A375 (cell line): ENCODE results near the genes PRKAR1B and CYP2W1.

- RAMPAGE, long total RNA: start-site peak on the minus strand at chr7:727254-727281, 42 and 23 reads in 2 replicates; start-site peak on the minus strand at chr7:727591-727693, 46 and 29 reads in 2 replicates
These were observed at the start of gene PRKAR1B for GRCh38 chr7:726835-727995. Gene PRKAR1B (minus strand): TSS chr7:727281.

GRCh38 chr7:774850-775525 lies 47.9 kb upstream of the PRKAR1B start:
- RAMPAGE, long total RNA: no peak

- RAMPAGE, long total RNA: no peak
These were observed 3.2 kb upstream of the GET4 start for GRCh38 chr7:873058-873706.

- RAMPAGE, long total RNA: no peak
These were observed 22.2 kb downstream of the GET4 start for GRCh38 chr7:898336-899234.

DNA sequence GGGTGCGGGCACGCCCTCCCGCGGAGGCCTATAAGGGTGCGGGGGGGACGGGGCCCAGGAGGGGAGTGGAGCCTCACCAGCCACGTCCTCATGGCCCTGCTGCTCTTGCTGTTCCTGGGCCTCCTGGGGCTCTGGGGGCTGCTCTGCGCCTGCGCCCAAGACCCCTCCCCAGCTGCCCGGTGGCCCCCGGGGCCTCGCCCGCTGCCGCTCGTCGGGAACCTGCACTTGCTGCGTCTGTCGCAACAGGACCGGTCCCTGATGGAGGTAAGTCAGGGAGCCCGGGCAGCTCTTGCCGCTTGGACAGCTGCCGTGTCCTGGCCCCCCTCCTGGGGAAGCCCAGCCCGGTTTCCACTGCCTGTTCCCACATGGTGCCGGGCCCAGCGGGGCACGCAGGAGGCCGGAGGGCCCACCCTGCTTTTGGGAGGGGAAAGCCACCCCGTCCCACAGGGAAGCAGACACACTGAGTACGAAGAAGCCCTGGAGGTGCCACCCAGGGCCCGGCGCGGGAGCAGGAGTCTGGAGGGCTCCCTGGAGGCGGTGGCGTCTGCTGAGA lies at the start of gene CYP2W1:
Gene CYP2W1 (plus strand): TSS at position 60 of the 553 bp plus-strand sequence.
- RAMPAGE, long total RNA: no peak

GRCh38 chr7:1024071-1024765 lies 20.1 kb upstream of the GPR146 start:
- RAMPAGE, long total RNA: no peak

- RAMPAGE, long total RNA: no peak
These were observed 11.5 kb downstream of the GPR146 start for GRCh38 chr7:1055544-1056610.

DNA sequence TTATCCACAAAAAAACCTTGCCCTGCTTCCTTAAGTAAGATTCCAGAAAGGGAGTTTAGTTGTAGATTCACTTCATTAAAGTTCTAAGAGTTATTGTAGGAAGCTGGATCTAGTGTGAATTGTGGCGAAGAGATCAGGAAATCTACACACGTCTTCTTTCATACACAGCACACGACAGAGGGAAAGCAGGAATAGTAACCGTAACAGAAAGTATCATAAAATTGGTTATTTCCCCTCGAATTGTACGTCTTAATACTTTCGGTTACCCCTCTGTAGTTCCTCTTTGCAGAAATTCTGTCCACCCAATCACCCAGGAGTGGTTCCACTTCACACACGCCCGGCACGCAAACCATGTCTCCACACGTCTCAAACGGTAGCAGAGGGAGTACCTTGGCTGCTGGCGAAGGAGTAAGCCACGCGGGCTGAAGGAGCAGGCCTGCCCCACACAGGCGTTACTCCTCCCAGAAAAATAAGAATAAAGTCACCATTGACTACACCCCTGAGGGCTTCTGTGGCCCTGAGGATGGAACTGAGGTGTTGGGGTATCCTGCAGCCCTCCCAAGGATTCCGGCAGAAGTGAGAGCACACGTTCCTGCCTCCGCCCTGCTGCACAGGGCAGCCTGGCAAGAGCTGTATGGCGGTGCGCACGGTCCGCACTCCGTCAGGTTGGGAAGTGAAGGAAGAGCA lies 17.9 kb downstream of the GPR146 start:
- RAMPAGE, long total RNA: no peak

- RAMPAGE, long total RNA: no peak
These were observed 2.7 kb upstream of the GPER1 start for GRCh38 chr7:1085237-1085616.

DNA sequence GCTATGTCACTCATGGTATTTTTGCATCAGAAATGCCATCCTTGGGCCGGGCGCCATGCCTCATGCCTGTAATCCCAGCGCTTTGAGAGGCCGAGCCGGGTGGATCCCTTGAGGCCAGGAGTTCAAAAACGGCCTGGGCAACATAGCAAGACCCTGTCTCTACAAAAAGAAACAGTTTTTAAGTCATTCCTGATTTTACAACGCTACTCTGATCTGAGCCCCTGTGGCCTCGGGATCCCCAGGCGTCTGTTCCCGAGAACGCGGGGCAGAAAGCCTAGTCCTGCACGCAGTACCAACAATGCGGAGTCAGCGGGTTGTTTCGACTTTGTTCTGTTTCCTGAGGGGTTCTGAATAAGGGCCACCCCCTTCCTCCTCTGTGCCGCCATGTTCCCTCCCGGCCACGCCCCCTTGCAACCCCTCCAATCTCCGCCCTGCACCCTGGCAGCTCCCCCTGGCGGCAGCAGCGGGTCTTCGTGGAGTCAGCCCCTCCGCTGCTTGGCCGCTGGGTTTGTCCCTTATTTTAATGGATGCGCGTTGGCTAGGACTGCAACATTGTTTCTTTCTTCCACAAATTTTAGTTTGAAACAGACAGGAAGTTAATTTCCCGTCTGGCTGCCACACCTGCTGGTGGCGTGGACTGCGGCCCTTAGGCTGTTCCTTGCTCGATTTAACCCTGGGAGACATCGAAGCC lies 9.8 kb upstream of the ZFAND2A start:
- RAMPAGE, long total RNA: no peak

DNA sequence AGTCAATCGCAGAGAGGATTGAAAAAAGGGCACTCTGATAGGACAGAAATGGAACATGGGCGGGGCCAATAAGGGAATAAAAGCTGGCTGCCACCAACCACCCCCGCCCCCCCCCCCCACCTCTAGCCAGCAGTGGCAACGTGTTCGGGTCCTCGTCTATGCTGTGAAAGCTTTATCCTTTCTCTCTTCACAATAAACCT lies 11.7 kb upstream of the ZFAND2A start:
- RAMPAGE, long total RNA: no peak

DNA sequence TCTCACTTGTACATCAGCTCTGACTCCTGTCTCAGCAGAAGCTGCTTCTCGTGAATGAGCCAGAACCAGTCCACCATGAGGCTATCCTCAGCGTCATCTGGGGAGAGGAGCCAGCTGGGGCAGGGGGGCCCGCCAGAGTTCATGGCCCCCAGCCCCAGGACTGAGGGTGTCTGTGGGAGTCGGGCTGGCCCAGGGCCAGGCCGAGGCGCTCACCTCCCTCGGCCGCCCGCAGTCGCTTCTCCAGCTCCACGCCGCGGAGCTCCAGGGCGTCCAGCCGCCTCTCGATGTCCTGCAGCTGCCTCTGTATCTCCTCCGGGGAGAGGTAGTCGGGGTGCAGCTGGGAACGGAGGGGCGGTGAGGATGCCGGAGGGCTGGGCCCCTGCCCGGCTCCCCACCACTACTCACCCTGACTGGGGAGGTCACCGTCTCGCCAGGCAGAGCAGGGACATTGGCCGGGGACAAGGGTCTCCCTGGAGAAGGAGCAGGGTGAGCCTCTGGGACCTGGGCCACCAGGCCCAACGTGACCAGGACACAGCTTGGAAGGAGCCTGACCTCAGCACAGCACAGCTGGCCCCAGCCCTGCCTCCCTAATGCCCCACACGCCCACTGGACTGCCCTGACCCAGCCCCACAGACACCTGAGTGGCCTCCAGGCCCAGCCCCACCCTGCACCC lies 21.2 kb downstream of the MICALL2 start:
- RAMPAGE, long total RNA: no peak

DNA sequence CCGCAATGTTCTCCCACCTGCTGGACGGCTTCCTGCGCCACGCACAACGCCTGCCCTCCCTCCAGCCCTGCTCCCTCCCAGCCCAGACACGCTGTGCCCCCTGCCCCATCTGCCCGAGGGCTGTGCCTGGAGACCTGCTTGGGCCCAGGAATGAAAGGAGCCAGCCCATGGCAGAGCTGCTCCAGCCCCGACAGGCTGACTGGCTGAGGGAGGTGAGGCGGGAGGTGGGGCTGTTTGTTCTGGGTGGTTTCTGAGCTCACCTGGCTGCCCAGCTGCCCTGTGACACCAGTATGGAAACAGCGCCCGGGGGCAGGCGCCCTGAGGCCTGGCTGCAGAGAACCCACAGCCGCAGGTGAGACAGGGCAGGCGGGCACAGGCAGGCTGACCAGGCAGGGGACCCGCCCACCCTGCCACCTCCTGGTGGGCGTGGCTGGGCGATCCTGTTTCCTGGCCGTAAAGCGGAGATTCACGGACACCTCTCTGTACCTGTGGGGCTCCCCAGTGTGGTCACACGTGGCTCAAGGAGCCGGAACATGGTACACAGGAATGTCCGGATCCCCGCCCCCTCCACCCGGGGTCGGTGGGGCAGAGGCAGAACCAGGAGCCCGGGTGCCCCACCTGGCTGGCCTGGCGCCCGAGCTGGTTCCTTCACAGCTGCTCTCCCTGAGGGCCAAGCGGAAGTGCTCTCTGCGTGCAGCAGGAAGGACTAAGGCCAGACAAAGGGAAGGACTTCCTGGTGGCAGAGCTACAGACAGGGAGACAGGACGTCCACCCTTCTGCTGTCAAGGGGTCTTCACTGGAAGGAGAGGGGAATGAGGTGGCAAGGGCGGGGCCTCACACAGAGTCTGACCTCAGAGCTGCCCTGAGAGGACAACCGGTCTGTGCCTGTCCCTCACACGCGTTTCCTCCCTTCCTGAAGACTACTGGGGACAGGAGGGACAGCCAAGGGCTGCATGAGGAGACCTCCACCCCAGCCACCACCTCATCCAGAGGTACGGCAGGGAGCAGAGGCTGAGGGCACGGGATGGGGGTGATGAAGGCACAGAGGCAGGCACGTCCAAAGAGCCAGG lies 3.9 kb downstream of the MICALL2 start:
- RAMPAGE, long total RNA: no peak

- RAMPAGE, long total RNA: no peak
These were observed 2.9 kb upstream of the TMEM184A start for GRCh38 chr7:1558724-1559393.

DNA sequence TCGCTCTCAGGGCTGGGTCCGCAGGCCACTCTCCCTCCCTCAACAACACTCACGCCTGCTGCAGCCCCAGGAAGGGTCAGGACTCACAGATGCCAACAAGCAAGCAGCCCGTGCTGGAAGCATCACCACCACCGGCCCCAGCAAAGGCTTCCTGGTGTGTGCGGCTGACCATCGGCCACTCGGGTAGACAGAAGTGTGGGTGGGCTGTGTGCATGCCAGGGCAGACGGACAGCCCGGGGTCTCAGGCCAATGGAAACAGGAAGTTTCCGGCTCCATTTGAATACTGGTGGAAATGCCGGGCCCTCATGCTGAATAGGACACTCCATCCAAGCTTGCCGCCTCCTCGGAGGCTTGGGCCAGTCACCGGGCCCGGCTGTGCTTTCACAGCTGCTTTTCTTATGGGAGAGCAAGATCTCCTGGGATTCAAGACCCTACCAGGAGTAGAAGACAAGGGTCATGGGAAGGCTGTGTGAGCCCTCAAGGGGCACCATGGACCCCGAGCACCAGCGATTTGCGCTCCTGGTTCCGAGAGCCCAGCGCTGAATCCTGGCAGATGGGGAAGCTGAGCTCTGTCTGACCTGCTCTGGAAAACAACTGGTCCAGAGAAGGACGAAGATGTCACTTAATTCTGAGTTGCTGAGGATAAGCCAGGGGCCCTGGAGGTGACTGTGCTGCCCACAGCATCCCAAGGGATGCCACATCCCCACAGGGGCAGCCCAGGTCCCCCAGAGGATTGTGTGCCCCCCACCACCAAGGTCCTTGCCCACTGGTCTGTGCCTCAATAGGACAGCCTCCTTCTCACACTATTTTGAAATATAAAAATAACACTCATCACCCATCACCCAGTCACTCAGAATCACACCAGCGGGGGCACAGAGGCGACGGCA lies 178.3 kb downstream of the ELFN1 start:
- RAMPAGE, long total RNA: no peak

DNA sequence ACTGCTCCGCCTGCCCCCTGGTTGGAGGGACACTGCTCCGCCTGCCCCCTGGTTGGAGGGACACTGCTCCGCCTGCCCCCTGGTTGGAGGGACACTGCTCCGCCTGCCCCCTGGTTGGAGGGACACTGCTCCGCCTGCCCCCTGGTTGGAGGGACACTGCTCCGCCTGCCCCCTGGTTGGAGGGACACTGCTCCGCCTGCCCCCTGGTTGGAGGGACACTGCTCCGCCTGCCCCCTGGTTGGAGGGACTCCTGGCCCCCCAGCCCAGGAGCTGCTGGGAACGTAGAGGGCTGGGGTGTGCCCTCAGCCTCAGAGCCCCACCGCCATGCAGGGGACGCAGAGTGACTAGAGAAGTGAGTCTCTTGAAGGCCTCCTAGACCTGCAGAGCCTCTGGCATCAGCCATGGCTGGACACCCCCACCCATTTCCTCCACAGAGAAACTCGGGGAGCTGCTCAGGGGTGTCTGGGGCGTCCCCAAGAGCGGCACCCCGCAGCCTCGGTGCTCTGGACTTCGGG lies 191.7 kb downstream of the ELFN1 start:
- RAMPAGE, long total RNA: no peak

DNA sequence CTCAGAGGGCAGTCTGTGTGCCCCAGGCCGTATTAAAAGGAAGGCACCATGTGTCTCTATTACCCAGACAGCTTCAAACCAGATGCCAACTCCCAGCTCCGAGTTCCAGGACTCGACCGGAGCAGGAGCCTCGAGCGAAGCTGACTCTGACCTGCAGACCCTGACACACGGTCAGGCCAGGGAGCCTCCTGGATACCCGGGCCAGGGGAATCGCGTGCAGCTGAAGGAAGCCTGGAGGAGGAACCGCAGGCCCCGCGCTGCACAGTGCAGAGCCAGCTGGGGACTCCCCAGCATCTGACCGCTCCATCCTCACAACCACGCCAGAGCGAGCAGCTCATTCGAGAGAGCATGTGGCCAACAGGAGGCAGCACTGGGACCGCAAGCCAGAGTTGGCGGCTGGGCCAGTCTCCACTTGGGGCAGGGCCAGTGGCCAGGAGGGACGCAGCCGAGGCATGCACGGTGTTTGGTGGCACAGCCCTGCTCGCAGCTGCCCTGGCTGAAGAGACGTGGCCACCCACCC lies 213.7 kb downstream of the ELFN1 start:
- RAMPAGE, long total RNA: no peak

DNA sequence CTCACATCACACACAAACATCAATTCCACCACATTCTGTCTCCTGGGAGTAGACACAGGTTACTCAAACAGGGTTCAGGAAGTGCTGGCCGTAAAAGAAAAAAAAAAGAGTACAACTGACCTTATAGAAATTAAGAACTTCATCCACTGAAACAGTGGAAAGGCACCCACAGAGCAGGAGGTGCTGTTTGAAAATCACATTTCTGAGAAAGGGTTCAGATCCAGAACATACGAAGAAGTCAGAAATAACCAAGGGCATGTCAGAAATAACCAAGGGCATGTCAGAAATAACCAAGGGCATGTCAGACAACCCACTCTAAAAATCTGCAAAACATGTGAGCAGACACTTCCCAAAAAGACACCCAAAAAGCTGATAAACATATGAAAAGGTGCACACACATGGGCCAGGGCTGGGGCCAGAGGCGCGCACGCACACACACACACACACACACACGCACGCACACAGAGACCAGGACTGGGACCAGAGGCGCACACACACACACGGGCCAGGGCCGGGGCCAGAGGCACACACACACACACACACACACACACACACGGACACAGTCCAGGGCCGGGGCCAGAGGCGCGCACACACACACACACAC lies 268.3 kb downstream of the ELFN1 start:
- RAMPAGE, long total RNA: no peak

- RAMPAGE, long total RNA: no peak
These were observed 223.7 kb downstream of the MAD1L1 start for GRCh38 chr7:2008872-2009621.

GRCh38 chr7:2037256-2037896 lies 195.4 kb downstream of the MAD1L1 start:
- RAMPAGE, long total RNA: no peak